Bronchus fibroblast of lung (primary cell): ENCODE results near the gene FOSL2.

DNA sequence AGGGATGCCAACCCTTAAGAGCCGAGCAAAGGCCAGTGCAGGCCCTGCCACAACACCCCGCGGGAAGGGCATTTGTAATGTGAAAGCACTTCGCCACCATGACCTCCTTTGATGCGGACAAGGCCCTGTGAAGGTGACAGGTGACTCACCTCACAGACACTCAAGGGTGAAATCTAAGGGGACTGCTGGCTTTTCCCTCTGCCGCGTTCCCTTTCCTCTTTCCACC is 50.1 kb upstream of the MRPL33 start:
- RAMPAGE, long total RNA, result no peak

DNA sequence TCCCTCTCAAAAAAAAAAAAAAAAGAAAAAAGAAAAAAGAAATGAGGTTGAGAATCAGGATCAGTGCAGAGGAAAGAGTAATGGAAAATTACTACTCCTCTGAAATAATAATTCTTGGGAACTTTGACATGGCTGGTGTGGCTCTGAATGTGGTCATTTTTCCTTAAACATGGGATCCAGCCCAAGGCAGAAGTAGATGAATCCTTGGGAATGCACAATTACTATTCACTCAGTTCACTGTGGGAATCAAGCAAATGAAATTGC is 8.8 kb upstream of the MRPL33 start:
- RAMPAGE, long total RNA, result no peak

DNA sequence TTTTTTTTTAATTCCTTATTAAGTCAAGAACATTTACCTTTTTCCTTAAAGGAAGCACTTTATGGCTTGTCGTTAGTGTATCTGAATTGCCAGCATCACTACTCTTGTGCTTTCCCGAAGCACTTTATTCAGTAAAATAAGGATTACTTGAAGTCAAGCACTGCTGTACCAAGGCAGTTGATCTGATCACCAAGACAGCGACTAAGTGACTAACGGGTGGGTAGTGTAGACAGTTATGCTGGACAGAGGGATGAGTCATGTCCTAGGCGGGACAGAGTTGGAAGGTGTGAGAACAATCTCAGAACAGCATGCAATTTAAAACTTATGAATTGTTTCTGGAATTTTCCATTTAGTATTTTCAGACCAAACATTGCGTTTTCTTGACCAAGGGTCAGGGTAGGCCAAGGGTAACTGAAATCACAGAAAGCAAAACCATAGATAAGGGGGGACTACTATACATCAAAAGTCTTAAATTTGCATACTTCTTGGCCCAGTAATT is 13.4 kb downstream of the BABAM2 start:
- RAMPAGE, long total RNA, result no peak

GRCh38 chr2:27959316-27960069 is 69.0 kb downstream of the BABAM2 start:
- RAMPAGE, long total RNA, result no peak

GRCh38 chr2:28164740-28165602 is 227.7 kb upstream of the FOSL2 start:
- RAMPAGE, long total RNA, result no peak

- RAMPAGE, long total RNA, result no peak
These were observed 160.4 kb upstream of the FOSL2 start for GRCh38 chr2:28232313-28232617.

DNA sequence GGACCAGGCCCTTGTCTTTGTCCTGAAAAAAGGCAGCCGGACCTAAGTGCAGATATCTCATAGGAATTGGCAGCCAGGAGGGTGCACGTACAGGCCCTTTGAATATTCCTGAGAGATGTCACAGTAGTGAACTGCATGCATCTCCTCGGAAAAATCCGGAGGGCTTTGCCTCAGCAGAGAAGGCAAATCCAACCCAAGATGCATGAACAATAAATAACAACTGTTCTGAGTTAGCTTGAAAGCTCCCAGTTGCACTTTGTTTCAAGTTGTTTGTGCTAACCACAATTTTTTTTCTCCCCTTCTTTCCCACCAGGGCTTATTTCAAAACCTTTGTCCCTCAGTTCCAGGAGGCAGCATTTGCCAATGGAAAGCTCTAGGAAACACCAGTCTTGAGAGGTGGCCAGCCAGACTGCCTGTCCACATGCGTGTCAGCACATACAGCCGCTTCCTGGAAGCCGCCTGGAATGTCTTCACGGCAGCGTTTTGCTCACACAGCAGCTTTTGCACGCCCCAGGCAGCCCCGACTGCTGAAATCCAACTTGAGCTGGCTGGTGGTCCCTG is 54.4 kb upstream of the FOSL2 start:
- RAMPAGE, long total RNA, result no peak

GRCh38 chr2:28366264-28367058 is 26.2 kb upstream of the FOSL2 start:
- RAMPAGE, long total RNA, result no peak

DNA sequence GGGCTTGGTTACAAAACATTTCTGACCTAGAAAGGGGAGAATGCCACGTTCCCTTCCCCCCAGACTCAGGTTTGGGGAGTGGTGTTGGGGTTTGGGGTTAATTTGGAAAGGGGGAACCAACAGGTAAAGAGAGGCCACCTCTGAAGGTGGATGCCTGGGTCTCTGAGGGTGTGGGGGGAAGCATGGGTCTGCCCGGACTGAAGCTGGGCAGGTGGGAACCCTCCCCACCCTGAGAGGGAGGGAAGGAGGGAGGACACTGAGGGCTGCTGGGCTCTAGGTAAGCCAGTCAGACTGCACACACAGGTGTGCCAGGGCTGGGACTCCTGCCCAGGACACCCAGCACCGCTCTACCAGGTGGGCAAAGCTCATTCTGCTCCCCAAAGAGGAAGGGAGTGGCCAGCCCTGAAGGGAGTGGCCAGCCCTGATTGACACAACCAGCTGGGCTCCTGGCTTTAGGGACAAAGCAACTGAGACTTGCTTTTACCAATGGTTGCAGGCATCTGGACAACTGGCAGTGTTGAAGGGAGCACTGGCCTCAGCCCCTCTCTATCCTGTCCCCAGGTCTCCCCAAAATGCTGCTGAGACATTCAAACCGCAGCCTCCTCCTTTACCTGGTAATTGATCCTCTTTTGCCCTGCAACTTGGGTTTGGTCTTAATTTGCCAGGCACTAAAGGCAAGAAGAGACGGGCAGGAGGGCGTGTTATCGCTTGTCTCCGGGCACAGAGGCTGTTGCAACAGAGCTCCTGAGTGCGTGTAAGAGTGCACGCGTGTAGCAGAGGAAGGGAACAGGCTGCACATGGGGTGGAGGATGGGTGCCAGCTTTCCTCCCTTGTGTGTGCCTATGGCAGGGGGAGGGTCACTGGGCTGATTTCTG is 14.6 kb upstream of the FOSL2 start:
- RAMPAGE, long total RNA, result no peak

GRCh38 chr2:28391976-28392760 is 490 bp upstream of the FOSL2 start:
- RAMPAGE, long total RNA, result no peak

GRCh38 chr2:28392761-28393241 is at the start of gene FOSL2:
Gene FOSL2, plus strand, starts transcription at chr2:28392858.
- RAMPAGE, long total RNA, result no peak

GRCh38 chr2:28402509-28403605 is 10.2 kb downstream of the FOSL2 start:
- RAMPAGE, long total RNA, result no peak

GRCh38 chr2:28411525-28412863 is 19.3 kb downstream of the FOSL2 start:
- RAMPAGE, long total RNA, result no peak

GRCh38 chr2:28435570-28436407 is 43.1 kb downstream of the FOSL2 start:
- RAMPAGE, long total RNA, result no peak

DNA sequence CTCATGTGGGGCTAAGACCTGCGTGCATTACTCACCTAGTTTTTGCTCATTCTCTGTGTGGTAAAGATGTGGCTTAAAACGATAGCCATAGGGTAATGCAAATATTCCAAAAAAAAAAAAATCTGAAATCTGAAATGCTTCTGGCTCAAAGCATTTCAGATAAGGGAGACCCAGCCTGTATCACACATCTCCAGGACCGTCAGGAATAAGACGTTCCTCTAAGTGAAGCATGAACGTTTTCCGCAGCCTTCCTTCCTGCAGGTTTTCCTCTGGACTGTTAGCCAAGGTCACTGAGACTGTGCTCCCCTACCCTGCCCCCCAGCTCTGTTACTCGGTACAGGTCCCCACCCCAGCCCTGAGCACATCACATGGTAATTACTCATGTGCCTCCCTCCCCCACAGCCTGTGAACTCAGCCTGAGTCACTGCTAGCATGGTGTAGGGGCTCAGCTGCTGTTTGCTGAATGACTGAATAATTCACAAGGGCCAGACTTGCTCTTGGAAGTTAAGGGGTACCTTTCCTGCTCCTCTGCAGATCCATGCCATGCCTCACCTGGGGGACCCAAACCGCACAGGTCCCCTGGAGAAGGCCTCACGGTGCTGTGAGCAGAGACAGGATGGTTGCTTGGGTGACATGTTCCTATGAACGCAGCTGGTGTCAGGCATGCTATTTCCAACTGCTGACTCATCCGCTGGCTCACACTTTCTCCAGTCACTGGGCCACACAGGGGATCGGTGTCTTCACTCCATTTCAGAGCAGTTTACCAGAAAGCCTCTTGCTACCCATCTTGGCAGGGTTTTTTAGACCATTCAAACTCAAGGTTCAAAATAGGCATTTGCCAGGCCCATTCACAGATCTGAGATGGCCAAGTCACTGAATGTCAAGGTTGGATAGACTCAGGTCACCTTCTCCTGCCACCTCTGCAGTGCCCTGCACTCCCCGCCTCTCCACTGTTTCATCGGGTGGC is 88.2 kb downstream of the PLB1 start:
- RAMPAGE, long total RNA, result no peak

DNA sequence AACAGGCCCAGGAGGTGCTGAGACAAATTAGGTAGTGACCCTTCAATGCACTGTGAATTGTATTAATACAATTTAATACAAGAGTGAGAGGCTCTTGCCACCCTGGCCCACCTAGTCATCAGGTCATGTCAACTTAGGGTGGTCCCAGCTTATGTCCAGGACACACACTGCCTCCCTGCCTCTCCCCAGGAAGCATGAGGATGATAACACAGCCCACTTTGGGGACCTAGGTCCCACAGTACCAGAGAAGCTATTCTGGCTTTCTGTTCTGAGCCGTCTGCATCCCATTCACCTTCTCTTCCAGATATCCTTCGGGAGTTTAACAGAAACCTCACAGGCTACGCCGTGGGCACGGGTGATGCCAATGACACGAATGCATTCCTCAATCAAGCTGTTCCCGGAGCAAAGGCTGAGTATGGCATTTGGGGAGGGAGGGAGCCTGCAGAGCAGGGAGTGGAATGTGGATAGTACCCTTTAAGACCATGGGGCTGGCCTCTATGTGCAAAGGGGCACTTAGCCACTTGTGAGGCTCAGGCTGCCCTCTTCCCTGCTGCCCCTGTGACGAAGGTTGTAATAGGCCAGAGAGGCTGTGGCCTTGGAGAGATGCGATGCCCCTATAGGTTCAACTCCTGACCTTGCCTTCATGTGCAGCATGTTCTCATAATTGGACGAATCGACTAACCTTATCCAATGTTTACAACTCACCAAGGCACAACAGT is 102.6 kb downstream of the PLB1 start:
- RAMPAGE, long total RNA, result no peak

GRCh38 chr2:28606881-28607445 is 111.1 kb downstream of the PLB1 start:
- RAMPAGE, long total RNA, result no peak

- RAMPAGE, long total RNA, result no peak
These were observed 49.4 kb upstream of the PPP1CB start for GRCh38 chr2:28702110-28702835.

GRCh38 chr2:28750455-28751372 is 916 bp upstream of the PPP1CB start:
- RAMPAGE, long total RNA, result no peak

GRCh38 chr2:28757373-28757744 is 5.7 kb downstream of the PPP1CB start:
- RAMPAGE, long total RNA, result no peak